ENCODE measurements around a stretch of chr11.

DNA sequence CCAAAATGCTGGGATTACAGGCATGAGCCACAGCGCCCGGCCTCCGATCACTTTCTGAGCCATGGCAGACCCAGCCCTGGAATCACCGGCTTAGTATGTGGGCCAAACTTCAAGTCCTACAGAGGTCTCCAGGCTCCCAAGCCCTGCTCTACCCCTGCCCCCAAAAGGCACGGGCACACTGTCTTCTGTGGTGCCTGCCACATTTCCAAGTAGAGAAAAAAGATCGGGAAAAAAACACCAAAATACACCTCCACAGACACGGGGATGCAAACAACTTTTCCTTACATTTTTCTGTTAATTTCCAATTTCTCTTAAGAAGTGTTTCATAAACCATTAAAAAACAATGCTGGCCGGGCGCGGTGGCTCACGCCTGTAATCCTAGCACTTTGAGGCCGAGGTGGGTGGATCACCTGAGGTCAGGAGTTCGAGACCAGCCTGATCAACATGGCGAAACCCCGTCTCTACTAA lies 1.8 kb upstream of the PYGM start:
- PRO-cap, result no peak

DNA sequence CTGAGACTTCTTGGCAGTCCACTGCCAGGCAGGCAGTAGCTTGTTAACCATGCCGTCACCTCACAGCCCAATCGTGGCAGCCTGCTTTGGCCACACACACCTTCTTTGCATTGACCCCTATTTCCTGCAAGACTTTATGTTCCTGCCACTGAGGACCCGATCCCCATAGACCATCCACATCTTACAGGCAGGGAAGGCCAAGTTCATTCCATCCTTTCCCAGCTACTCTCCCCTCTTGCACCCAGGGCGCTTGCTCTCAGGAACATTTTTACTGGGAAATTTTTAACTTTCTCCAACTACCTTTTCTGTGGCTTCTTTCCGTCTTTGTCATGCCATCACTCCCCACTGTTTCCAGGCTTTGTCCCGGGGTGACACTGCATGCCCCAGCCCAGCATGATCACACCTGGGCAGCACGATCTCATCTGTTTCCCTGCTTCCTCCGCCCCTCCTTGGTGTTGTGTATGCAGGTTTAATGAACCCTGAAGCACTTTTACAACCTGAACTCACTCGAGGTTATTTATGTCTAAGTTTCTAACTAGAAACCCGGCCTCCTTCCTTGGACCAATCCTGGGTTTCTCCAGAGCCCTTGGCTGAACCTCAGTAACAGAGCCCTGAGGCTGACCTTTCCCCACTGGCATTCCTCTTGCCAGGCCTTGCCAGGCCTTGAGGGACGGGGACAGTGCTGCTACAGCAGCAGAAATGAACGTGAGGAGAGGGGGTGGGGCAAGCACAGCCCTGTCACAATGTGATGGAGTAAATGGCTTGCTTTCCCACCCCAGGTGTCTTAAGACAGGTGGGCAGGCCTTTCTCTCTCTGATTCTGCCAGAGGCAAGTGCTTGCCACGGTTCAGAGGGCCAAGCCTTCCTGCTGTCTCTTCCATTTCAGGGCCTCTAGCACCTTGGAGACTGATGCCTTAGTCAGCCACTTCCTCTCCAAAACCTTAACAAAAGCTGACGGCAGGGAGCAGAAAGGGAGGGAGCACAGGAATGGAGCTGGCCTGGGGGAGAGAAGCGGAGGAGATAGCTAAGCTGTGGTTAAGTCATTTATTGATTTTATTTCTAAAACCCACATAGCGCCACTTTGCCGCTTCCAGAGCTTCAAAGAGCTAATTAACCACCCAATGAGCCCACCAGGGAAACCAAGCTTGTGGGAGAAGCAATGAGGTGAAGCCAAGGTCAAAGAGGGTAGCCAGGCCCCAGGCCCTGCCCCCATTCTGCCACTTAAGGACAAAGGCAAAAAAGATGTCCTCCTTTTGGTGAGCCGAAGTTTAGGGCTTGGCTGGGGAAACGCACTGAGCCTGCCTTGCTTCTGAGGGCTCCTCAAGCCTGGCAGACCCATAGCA lies 3.1 kb upstream of the PYGM start:
- PRO-cap, result no peak

GRCh38 chr11:64763815-64764930 lies 4.4 kb upstream of the PYGM start:
- PRO-cap, result no peak

GRCh38 chr11:64764931-64765214 lies 5.1 kb upstream of the PYGM start:
- PRO-cap, result no peak

DNA sequence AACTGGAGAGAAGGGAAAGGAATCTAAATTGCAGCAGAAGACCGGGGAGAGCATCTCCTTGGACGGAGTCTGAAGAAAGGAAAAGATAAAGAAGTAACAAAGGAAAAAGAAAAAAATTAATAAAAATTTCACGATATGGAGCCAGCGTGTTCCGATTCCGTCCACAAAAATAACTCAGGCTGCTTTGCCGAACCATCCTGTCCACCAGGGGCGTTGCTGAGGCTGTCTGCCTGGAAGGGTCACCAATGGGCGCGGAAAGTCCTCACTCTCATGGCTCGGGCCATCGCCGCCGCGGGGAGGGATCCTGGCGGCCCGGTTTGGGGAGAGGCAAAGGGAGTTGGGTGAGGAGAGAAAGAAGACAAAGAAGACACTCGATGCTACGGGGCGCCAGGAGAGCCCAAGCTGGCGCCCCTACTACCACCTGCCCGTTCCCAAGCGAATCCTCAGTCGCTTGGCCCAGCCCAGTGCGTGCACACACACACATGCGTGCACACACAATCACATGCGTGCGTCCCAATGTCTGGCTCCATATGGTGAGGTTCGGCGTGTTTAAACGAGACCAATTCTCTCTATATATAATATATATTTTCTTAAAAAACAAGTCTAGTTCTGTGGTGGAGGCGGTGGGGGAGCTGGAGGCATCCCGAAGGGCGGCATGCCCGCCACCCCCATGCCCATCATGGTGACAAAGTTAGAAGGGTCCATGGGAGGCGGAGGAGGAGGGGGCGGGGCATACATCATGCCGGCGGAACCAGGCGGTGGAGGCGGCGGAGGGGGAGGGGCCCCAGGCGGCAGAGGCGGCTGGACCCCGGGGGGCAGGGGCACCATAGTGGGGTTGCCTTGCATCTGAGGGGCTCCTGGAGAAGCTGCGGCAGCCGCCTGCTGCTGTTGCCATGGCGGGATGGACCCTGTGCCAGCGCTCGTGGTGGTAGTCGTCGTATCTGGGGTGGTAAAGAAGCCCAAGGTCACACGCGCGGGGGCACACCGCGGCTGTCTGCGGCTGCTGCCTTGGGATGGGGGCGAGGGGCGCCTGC lies 5.8 kb upstream of the PYGM start:
- PRO-cap, result no peak

- PRO-cap, result no peak
These were observed 6.3 kb downstream of the SF1 start for GRCh38 chr11:64771756-64772778.

- PRO-cap, result no peak
These were observed 2.7 kb upstream of the CDC42BPG start for GRCh38 chr11:64846843-64847800.

DNA sequence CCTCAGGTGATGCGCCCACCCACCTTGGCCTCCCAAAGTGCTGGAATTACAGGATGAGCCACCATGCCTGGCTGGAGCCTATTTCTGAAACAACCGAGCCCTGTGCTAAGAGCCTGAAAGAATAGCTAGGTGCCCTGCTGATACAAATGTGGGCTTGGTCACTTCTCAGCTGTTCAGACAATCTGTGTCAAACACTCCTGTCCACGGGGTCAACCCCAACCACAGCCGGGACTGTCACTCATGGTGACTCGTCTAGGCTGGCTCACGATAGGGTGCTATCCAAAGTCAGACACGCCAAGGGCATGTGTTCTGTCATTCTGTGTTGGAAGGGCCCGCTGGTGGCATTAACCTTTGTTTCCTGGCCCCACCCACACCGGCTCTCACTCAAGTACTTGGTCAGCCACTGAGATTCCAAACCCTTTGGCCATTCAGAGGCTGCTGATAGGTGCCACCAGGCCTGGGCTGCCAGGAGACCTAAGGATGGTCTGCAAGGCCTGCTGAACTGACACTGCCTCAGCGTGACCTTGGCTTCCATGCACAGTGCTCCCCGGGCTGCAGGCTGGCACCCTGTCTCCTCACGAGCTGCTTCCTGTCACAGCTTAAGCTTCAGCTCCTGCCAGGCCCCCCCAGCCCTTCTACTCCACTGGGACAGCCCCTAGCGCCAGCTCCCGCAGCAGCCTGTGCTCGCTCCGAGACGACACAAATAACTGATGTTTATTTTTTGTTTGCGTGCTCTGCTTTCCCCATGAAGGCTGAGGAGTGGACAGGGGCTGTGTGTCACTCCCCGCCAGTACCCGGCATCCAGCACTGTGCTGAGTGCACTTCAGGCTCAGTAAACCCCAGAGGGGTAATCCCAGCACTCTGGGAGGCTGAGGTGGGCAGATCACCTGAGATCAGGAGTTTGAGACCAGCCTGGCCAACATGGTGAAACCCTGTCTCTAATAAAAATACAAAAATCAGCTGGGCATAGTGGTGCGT lies 14.3 kb upstream of the CDC42BPG start:
- PRO-cap, result no peak

DNA sequence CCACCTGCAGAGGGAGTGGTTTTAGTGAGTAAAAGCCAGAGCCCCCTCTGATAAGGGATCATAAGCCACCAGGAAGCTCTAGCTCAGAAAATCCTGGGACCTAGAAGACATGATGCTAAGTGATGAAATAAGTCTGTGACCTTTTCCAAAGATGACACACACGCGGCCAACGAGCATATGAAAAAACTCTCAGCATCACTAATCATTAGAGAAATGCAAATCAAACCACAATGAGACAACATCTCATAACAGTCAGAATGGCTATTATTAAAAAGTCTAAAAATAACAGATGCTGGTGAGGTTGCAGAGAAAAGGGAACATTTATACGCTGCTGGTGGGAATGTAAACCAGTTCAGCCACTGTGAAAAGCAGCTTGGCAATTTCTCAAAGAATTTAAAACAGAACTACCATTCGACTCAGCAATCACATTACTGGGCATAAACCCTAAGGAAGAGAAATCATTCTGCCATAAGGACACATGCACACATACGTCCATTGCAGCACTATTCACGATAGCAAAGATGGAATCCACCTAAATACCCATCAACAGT lies 12.8 kb downstream of the EHD1 start:
- PRO-cap, result no peak

DNA sequence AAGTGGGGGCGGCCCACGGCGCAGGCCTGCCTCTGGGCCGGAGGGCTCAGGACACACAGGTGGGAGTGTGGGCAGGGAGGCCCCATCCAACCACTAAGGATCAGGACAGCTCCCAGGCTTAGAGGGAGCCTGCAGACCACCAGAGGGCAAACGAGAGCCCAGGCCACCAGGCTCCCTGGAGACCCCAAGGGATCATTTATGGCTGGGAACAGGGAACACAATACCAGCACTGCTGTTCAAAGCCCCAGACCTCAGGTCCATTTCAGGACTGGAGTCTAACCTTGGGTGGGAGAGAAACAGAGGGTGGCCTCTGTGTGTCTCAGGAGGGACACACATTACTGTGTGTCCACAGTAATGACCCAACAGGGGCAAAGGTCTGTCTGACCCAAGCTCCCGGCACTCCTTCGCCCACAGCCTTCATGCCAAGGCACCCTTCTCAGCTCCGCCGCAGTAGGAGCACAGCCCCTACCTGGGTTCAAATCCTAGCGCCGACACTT lies 8.5 kb downstream of the EHD1 start:
- PRO-cap, result no peak

GRCh38 chr11:64894710-64895346 lies 16.4 kb upstream of the EHD1 start:
- PRO-cap, result no peak

DNA sequence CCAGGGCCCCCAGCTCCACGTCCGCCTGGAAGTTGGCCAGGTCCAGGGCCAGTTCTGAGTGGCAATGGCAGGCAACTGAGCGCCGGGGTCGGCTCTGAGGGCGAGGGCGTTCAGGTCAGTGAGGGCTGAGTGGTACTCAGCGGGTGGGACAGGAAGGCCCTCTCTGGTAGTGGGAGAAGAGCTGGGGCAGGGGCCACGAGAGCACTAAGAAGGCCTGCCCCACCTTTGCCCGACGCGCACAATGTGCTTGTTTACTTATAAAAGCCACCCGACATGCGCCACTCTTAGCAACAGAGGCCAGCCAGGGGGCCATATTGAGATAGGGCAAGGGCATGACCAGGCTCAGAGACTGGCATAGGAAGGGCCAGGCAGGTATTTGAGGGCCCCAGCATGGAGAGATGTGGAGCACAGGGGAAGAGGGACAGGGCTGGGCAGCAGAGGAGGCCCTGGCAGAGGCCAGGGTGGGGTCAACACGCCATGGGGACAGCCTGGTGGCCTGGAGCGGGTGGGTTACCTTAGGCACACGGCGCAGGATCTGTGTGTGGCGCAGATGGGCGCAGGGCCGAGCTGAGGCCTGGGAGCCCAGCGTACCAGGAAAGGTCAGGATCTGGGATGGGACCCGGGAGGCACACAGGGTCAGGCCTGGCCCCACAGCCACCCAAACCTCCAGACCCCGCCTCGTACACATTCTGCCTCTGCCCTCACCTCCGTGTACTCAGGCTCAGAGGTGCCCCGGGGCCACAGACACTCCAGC lies 6.7 kb downstream of the ATG2A start:
- PRO-cap, result no peak

DNA sequence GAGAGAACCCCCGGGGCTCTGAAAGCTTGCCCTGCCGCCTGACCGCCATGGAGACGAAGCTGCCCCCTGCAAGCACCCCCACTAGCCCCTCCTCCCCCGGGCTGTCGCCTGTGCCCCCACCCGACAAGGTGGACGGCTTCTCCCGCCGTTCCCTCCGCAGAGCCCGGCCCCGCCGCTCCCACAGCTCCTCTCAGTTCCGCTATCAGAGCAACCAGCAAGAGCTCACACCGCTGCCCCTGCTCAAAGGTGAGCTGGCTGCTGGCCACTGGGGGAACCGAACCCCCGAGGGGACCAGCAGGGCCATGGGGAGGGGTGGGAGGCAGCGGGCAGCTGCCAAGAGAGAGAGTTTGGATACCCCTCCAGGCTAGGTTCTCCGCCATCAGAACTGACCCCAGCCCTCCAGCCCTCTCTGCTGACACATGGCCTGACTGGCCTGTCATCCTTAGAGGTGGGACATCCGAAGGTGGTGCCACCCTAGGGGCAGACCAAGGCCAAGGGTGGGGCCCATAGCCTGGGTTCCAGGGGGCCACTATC lies 1.3 kb downstream of the PPP2R5B start:
- PRO-cap, result no peak

DNA sequence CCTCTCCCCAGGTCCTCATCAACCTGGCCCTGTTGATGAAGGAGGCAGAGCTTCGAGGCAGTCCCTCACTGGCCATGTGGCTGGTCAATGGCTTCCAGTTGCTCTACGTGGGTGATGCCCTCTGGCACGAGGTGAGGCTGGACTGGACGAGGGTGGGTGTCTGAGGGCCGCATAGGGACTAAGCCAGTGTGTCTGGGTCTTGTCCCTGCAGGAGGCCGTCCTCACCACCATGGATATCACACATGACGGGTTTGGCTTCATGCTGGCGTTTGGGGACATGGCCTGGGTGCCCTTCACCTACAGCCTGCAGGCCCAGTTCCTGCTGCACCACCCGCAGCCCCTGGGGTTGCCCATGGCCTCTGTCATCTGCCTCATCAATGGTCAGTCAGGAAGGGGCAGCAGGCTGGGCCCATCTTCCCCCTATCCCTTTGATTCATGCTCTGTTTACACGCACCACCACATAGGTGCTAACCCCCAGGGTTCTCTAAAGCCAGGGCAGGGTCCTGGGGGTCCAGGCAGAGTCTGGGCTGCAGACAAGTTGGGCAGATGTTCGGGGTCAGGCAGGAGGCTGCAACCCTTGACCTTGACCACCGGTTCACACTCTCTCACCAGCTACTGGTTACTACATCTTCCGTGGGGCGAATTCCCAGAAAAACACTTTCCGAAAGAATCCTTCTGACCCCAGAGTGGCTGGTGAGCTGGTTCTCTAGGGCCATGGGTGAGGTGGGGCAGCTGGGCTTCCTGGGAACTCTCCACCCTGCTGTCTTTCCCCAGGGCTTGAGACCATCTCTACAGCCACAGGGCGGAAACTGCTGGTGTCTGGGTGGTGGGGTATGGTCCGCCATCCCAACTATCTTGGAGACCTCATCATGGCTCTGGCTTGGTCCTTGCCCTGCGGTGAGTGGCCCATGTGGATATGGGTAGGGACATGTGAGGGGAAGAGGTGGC lies 2.5 kb downstream of the ZNHIT2 start:
- PRO-cap, result no peak

DNA sequence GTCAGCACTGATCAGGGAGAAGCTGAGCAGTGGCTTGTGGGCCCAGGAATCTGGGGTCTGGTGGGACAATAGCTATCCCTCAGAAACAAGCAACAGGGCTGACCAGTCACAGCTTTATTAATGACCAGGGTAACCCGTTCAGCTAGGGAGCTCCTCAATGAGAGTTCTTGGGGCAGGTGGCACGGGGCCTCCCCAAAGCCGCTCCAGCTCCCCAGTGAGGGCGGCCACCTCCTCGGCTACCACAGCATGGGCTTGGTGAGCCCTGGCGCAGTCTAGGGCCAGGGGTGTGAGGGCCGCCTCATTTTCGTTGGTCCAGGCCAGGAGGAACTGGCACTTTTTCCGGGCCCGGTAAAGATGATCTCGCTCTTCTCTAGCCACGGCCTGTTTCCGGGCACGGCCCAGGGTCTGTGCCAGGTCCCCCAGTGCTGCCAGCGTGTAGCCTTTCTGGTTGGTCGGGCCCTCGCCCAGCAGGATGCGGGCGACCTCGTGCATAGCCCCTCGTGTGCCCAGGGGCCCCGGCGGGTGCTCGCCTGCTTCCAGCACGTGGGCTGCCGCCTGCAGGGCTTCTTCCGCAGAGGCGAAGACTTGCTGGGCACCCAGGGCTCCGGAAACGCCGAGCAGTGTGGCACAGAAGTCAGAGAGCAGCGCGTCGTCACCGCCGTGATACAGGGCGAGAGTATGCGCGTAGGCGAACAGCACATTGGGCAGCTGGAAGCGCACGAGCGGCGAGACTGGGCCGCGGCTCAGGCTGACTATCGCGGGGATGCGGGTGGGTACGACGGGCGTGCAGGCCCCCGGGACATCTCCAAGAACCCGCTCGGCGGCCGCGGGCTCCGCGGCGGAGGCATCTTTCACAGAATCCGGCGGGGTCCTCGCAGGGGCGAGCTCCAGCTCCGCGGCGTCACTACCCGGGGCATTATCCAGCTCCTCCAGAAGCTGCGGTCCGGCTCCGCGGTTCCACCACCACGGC lies 912 bp downstream of the ZNHIT2 start:
- PRO-cap, result no peak

GRCh38 chr11:65220705-65221372 lies 39.1 kb downstream of the CAPN1 start:
- PRO-cap, result no peak

DNA sequence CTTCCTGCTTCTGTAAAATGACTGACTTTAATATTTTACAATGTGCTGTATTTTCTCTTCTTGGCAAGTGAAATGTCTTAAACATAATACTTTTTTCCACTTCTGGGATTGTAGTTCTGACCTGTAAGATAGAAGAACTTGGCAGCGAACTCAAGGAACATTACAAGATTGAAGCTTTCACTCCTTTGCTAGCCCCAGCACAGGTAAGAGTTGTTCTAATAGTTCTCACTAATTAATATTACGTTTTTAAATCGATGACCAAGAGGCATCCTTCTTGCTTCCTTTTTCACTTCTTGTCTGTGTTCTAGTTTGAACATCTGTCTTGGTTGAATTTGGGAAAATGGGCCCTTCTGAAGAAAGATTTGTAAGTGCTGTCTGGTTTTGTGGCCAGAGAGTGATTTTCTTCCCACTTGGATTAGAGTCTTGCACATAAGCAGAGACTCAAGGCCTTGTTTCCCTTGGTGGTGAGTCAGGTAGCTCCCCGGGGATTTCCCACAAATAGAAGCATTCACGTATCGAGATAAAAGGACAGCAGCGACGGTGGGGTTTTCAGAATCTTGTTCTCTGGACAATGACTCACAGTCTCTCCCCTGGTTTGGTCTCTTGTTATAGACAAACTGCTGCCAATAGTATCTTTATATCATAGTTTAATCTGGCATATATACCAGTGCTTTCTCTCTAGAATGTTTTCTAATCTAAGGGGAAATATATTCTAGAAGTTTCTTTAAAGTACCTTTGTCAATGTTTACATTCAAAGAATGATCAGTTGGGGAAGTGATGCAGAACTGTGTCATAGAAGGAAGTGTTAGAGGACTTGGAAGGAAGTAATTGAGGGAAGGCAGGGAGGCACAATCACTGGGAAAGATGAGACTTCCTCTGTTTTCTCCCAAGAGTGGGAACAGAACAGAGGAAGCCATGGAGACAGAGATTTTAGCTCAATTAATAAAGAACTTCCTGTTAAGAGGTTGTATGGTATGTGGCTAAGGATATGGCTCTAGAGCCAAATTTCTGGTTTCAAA lies 18.0 kb downstream of the POLA2 start:
- PRO-cap, result no peak

DNA sequence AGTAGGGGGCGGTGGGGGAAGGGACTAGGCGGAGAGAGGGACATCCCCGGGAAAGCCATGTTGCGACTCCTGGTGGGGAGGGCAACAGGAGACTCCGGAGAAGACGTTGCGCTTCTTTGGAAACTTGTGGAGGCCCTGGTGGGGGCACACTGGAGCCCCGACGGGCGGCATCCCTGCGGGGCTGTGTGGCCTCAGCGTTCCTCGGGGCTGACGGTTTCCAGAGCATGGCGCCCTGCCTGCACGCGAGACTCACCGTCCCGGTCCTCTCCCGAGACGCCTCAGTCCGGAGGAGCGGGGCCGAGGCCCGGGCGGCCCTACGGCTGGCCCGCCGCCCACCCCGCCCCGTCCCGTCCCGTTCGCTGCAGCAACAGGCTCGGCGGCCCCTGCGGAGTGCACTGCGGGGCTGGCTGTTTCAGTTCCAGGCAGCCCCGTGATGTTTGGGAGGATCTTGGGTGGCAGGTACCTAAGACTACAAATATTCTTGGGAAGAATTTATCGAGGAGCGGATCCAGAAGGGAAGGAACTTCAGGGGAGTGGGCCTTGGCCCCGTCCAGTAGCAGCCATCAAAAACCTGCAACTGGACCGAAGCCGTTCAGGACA lies 421 bp downstream of the DPF2 start:
- PRO-cap, result no peak

GRCh38 chr11:65357688-65358466 lies 3.3 kb downstream of the TIGD3 start:
- PRO-cap, result no peak

GRCh38 chr11:65417685-65418405 lies 31.4 kb downstream of the FRMD8 start:
- PRO-cap, result bidirectional peak, plus-strand start at chr11:65418434, minus-strand start at chr11:65418302

Data from neutrophil (primary cell).